OCI-LY7 (cell line): ENCODE results near the gene SIM2.

- PRO-cap = no peak
- RAMPAGE, long total RNA = no peak
These were observed 730 bp upstream of the SIM2 start for GRCh38 chr21:36698194-36698576.

DNA sequence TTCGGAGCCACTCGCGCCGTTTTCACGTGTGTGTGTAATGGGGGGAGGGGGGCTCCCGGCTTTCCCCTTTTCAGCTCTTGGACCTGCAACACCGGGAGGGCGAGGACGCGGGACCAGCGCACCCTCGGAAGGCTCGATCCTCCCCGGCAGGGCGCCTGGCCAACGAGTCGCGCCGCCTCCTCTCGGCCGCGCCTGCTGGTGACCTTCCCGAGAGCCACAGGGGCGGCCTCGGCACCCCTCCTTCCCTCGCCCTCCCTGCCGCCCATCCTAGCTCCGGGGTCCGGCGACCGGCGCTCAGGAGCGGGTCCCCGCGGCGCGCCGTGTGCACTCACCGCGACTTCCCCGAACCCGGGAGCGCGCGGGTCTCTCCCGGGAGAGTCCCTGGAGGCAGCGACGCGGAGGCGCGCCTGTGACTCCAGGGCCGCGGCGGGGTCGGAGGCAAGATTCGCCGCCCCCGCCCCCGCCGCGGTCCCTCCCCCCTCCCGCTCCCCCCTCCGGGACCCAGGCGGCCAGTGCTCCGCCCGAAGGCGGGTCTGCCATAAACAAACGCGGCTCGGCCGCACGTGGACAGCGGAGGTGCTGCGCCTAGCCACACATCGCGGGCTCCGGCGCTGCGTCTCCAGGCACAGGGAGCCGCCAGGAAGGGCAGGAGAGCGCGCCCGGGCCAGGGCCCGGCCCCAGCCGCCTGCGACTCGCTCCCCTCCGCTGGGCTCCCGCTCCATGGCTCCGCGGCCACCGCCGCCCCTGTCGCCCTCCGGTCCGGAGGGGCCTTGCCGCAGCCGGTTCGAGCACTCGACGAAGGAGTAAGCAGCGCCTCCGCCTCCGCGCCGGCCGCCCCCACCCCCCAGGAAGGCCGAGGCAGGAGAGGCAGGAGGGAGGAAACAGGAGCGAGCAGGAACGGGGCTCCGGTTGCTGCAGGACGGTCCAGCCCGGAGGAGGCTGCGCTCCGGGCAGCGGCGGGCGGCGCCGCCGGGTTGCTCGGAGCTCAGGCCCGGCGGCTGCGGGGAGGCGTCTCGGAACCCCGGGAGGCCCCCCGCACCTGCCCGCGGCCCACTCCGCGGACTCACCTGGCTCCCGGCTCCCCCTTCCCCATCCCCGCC is at the start of gene SIM2:
Gene SIM2, plus strand, starts transcription at position 539 of the 1,100 bp plus-strand sequence.
- PRO-cap = no peak
- RAMPAGE, long total RNA = no peak

- PRO-cap = bidirectional peak, plus-strand start at chr21:36989995, minus-strand start at chr21:36989987; bidirectional peak, plus-strand start at chr21:36990254, minus-strand start at chr21:36990169
- RAMPAGE, long total RNA = no peak
These were observed 16.6 kb upstream of the RIPPLY3 start for GRCh38 chr21:36989473-36990653.

- PRO-cap = no peak
- RAMPAGE, long total RNA = no peak
These were observed 9.6 kb downstream of the TTC3 start for GRCh38 chr21:37082492-37083124.

DNA sequence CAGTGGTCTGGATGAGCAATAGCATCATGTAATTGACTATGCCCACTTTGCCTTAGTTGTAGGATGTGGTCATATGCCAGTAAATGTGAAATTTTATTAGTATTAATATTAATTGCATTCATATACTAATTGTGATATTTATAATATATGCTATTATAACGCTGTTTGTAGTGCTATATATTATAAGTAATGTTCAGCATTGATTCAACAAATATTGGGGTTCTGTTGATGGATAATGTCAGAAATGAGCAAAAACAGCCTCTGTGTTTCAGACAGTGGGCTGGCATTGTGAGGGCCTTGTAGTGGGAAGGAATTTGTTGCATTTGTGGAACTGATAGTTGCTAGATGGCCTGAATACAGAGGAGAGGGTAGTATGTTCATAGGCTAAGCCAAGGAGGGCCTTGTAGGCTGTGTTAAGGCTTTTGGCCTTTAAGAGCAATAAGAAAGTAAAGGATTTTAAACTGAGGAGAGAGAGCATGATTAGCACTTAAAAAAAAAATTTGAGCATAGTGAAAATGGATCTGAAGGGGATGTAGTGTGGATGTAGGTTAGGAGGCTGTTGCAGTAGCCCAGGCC is 30.5 kb downstream of the TTC3 start:
- PRO-cap = no peak
- RAMPAGE, long total RNA = no peak

GRCh38 chr21:37197755-37198560 is 69.2 kb downstream of the VPS26C start:
- PRO-cap = no peak
- RAMPAGE, long total RNA = no peak

GRCh38 chr21:37201967-37202498 is 65.1 kb downstream of the VPS26C start:
- PRO-cap = no peak
- RAMPAGE, long total RNA = no peak

GRCh38 chr21:37221145-37221754 is 45.9 kb downstream of the VPS26C start:
- PRO-cap = bidirectional peak, plus-strand start at chr21:37221444, minus-strand start at chr21:37221294
- RAMPAGE, long total RNA = no peak

GRCh38 chr21:37267811-37268390 is 767 bp upstream of the VPS26C start:
- PRO-cap = bidirectional peak, plus-strand start at chr21:37267964, minus-strand start at chr21:37267908; bidirectional peak, plus-strand start at chr21:37268173, minus-strand start at chr21:37268127
- RAMPAGE, long total RNA = no peak

- PRO-cap = no peak
- RAMPAGE, long total RNA = no peak
These were observed 27.7 kb upstream of the DYRK1A start for GRCh38 chr21:37338510-37339581.

DNA sequence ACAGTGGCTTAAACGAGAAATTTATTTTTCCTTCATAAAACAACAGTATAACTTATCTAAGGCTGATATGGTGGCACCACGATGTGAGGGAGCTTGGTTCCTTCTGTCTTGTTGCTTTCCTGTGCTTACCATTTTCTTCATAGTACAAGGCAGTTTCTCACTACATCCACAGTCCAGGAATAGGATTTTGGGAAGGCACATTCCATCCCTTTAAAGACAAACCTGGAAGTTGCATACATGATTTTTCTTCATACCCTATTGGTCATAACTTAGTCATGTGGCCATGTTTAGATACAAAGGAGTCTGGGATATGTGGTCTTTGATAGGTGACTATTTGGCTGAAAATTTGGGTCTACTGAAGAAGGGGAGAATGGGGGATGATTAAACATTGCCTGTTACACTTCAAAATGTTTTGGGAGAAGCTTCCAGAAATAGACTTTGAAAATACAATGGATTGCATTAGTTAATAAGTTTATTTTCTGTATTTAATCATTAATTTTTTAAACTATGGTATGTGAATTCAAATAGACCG is 7.0 kb downstream of the DYRK1A start:
- PRO-cap = no peak
- RAMPAGE, long total RNA = no peak

DNA sequence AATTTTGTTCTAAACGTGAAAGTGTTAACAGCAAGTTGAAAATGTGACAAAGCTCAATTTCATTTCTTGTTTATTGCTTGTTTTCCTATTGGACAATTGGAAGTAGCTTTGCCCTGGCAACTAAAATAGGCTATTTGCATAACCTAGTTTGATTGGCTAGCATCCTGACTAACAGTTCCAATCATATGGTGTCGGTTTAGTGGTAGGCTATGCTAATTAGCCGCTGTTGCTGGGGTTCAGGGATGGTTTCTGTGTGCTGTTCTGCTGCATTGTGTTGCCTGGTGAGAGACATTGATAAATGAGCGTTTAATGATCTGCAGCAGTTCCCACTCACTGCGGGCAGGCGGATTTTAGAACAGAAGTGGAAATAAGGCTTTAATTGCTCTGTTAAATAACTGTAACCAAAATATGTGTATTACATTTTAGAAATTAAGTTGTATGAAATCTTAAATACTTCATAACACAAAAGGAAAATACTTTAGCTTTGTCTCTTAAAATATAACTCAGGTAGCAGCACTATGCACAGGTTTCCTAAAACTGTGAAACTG is 68.6 kb downstream of the DYRK1A start:
- PRO-cap = no peak
- RAMPAGE, long total RNA = no peak

DNA sequence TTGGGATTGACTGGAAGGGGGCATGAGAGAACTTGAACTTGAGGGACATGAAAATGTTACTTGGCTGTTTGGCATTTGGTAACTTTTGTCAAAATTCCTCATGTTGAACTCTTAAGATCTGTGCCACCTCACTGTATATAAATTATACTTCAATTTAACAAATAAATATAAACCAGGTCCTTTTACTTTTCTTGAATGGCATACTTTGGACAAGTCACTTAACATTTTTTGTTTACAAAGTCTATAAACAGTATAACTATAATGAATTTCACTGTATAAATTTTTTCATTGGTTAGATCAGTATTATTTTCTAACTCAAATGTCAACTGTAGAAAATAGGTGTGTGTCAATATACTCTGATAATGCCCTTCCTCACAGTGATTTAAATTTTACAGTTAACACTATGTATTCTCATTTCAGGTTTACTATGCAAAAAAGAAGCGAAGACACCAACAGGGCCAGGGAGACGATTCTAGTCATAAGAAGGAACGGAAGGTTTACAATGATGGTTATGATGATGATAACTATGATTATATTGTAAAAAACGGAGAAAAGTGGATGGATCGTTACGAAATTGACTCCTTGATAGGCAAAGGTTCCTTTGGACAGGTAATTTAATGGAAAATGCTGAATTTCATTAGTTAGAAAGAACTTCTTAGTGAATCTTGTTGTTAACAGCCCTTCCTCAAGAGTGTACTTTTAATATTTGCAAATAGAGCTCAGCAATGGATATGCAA is 113.8 kb downstream of the DYRK1A start:
- PRO-cap = no peak
- RAMPAGE, long total RNA = no peak

DNA sequence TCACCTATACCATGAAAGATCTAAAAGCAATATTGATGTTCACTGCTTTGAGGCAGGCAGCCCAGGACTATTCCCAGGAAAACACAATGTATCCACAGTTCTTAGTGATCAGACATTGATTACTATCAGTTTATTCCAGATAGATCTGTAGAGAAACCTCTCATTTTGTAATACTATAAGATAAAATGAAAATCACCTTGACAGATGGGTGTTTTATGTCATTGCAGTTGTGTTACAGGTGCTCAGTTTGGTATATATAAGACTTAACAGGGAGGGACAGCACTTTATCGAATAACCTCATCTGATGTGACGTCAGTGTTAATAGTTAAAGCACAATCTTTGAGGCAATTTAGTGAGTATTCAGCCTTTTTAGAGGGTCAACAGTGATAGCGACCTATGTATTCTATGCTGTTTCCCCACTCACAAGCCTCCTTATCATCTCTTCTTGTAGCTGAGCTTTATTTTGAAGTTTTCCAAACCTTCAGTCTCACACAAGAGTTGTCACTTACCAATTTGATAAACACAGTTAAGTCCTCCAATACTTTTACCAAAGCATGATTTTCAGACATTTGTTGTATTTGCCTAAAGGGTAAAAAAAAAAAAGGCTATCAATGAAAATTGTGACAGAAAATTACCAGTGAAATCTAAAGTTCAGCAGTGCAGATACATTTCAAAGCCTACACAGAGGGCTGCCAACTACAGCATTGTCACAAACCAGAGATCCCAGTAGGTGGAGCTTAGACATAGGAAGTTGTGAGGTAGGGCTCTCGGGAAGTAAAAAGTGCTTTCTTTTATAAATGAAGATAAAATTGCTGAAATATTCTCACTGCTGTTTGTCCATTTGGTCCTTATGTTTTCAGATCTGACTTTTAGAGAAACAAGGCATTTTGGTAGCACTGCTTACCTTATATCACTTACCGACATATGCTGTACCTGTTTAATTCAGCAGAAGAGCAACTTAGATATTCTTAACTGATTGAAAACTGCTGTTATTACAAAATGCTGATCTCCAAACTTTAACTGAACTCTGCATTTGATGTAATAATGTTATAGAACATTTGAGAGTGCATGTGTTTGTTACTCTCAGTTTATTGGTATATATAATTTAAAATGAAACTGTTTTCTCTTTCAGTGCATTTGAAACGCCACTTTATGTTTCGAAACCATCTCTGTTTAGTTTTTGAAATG is 122.9 kb downstream of the DYRK1A start:
- PRO-cap = no peak
- RAMPAGE, long total RNA = no peak

- PRO-cap = no peak
- RAMPAGE, long total RNA = no peak
These were observed 226.4 kb downstream of the DYRK1A start for GRCh38 chr21:37593027-37593348.

DNA sequence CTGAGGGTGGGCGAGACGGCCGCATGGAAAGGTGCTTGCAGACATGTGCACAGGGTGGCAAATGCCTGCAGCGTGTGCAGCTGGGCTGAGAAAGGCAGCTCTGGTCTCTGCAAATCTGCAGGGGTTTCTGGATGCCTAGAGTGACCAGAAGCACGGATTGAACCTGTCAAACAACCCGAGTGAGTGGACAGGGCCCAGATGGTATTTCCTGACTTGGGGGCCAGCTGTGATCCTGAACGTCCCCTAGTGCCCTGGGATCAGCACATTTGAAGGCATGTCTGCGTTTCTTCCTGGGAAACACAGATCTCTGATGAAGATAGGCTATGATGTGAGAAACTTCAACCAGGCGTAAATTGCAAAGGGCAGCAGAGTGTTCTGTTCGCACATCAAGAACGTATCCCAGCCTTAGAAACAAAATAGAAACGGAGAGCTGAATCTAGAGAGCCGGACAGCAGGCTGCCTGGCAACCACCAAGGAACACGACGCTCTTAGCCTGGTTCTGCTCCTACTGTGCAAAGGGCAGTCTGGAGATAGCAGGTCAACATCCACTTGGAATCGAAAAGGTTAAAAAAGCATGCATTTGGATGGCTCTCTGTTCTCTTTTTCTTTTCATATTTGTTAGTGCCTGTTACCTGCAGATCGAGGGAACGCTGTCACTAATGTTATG is 163.0 kb downstream of the KCNJ6 start:
- PRO-cap = no peak
- RAMPAGE, long total RNA = no peak

DNA sequence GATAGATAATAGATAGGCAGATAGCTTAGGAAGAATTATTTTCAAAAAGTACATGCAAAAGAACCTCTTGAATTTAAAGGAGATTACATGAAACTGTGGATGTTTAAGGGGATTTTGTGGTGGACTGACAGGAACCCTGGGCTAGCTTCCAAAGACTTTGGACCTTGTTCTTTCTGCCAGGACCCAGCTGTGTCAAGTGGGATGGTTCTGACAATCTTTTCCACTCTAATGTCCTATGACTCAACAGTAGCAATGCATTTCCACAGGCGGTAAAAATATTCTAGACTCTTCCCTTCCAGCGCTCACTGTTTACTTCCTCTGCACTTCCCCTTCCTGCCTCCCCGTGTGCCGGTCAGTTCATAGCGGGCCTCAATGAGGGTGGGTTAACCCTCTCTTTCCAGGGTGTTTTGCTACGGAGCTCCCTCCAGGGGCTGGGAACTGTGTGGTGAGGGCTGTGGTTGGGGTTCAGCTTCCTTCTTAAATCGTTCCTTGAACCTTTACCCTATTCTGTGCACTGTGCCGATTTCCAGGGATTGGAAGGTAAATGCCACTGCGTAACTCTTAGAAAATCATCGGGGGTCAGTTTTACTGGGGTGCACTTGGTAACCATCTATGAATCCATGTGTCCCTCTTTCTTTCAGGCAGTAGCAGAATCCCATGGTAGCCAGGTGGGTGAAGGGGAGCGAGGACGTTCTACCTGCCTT is 39.6 kb downstream of the KCNJ15 start:
- PRO-cap = no peak
- RAMPAGE, long total RNA = no peak

GRCh38 chr21:38475994-38476842 is 22.1 kb downstream of the ERG start:
- PRO-cap = no peak
- RAMPAGE, long total RNA = no peak

GRCh38 chr21:38821912-38822371 is 16.2 kb downstream of the ETS2 start:
- PRO-cap = no peak
- RAMPAGE, long total RNA = no peak

GRCh38 chr21:38823351-38823778 is 17.6 kb downstream of the ETS2 start:
- PRO-cap = no peak
- RAMPAGE, long total RNA = no peak